Measurements from ENCODE around the genes OR14K1, OR2L8, OR2L13 and OR2M2.

DNA sequence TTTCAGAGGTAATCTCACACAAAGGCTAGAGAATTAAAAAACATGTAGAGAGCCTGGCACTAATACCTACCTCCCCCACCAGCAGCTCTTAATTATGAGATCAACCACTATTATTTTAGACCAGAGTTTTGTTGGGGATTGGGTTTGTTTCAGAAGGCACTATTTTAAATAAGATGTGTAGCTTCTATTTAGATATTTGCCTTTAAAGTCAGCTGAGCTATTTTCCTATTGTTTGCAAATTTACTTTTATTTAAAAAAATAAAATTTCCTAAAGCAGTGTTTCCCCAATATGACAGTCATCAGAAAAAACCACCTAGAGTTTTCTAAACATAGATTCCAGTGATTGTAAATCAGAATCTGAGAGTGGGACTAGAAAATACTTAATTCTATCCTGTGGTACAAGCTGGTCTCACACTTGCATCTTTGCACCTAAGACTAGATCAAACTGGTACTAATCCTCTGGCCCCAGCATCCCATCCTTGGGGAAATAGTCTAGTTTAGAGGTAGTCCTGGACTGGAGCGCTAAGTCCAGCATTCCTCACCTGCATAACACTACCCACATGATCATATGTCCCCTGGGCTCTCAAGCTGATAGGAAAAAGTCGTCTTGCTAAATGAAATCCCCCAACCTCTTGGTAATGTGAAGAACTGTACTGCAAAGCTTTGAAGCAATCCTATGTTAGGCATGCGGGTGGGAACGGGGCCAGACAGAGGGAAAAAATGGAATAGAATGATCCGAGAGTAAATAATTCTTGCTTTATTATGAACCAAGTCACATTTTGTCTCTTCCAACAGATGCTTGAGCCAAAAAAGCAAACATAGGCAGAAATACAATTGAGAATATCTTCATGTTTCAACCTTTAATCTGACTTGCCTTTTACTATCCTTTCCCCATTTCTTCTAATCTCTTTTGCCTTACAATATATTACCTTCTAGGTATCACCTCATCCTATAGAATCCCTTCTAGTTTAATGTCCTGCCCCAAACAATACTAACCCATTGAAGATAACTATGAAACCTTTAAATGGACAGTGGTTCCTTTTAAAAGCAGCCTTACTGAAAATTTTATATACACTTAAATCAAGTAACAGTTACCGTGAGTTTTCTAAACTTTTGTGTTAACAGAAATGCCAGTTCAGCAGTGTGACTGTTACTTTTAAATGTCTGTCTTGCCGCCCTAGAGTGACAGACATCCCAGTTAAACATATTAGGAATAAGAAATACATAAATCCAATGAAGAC is 4.9 kb downstream of the COX20 start:
- PRO-cap, result no peak

GRCh38 chr1:244856990-244857974 is 7.1 kb downstream of the HNRNPU start:
- PRO-cap, result no peak

DNA sequence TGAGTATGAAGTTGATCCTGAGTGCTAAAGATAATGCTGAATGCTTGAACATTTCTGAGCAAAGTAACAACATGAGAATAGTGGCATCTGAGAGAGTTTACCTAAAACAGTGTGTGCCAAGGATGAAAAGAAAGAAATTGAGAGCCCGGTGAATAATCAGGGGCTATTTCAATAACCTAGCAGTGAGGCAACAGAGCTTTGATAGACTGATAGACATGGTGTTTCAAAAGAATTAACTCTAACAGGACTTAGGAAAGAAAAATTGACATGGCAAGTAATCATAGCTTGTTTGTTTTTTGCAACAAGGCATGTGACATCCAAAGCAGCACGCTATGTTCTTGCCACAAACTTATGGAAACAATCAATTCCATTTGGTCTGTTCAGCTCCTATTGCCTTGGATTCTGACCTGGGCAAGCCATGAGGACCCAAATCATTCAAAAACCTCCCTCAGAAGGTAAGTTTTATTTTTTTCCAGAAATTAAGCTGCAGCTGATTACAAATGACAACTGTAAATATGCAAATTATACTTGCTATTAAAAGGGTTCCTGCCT is 608.5 kb downstream of the SMYD3 start:
- PRO-cap, result no peak

- PRO-cap, result no peak
Measured at GRCh38 chr1:246181961-246183146, 324.7 kb downstream of the SMYD3 start.

- PRO-cap, result no peak
Measured at GRCh38 chr1:246250505-246251275, 256.4 kb downstream of the SMYD3 start.

- PRO-cap, result no peak
Measured at GRCh38 chr1:246293701-246294783, 213.0 kb downstream of the SMYD3 start.

DNA sequence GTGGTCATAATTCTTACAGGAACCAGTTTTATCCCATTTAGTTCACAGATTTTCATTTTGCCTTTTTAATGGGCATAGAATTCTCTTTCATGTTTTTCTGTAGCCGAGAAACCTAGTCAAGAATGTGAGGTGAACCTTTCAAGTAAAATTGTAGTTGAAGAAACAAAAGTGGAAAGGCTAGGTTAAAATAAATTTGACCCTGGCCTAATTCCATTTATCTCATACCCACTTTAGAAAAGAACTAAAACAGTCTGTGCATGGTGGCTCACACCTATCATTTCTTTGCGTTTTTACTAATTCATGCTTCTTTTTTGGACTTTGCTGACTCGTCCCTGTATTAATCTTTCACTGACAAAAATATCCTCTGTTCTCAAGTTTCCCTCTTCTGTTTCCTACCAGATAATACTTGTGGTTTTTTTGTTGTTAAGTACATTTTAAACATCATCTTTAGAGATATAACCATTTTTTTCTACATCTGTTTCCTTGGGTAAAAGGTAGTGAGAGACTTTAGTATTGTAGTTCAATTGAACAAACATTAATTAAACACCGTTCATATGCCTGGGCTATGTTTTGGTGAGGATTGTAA is 11.4 kb downstream of the CNST start:
- PRO-cap, result unidirectional peak, minus-strand start at position 350 of the sequence

- PRO-cap, result no peak
Measured at GRCh38 chr1:246779218-246779645, 55.0 kb downstream of the SCCPDH start.

- PRO-cap, result no peak
Measured at GRCh38 chr1:246794766-246795167, 70.6 kb downstream of the SCCPDH start.

- PRO-cap, result no peak
Measured at GRCh38 chr1:246839319-246840006, 92.3 kb downstream of the AHCTF1 start.

DNA sequence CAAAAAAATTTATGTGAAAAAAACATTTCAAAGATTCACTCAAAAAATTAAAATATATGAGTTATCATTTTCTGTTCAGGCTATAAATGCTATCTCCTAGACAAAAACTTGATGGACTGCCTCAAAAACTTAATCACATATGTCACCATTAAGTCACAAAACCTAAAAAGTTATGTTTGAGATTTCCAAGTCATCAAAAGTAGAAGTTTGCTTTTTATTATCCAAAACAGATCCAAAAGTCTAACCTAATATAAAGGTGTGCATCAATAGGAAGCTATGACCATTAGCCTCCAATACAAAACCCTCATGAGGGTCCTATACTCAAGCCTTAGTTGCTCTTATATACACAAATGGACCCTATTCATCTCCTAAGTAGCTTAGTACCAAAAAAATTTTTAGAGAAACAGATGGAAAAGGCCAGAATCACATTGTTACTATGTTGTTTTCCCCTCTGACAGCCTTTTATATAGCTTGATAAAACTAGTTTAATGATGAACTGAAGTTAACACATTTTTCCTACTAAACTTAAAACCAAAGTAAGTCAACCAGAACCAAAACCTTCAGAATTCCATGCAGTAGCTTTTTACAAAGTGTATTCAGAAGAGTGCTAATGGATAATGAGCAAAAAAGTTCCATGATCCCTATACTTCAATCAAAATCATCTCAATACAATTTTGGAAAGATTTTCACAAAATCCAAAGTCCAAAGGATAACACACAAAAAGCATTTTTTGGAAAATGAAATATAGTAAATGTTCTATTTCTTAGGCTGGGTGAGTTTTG is 6.9 kb downstream of the AHCTF1 start:
- PRO-cap, result no peak

DNA sequence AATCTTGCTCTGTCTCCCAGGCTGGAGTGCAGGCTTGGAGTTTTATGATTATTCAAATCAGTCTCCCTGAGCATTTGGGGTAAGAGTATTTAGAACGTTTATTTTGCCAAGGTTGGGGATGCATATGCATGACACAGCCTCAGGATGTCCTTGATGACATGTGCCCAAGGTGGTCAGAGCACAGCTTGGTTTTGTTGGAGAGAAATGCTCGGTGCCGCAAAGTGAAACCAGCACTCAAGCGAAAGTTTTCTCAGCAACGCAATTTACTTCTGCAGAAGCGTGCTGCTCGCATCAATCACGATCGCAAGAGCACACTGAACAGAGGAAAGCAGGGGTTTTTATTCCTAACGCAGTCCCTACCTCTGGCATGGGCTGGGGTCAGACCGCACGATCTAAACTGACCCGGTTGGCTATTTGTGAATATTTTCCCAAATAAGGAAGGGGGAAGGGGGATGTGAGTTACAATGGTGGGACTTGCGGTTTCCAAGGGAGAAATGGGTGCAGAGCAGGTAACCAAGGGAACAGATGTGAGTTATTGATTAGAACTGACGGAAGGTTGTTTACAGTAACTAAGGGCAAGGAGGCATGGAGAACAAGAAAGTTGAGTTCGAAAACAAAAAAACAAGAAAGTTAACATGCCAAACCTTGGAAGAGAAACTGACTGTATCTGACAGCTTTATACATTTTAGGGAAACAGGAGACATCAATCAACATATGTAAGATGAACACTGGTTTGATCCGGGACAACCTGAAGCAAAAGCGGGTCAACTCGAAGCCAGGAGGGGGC is 878 bp upstream of the ZNF669 start:
- PRO-cap, result no peak

GRCh38 chr1:247207843-247208358 is 36.1 kb upstream of the ZNF124 start:
- PRO-cap, result no peak

DNA sequence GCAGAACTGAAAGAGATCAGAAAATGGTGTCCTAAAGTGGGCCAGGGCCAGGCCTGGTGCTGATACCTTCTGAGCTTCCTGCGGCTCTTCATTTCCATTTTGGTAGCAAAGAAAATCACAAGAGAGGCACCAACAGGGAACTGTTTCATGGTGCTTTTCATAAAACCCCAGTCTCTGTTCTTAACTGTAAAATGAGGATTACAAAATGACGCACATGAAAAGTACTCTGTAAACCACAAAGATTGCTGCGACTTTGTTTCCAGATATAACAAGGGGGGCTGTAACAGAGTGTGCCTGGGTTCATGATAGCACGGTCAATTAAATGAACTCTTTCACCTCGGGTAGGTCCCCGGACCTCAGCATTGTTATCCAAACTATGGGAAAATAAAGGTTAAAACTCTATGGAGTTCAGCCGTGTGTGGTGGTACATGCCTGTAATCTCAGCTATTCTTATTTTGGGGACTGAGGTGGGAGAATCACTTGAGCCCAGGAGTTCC is 8.4 kb downstream of the ZNF496 start:
- PRO-cap, result no peak

- PRO-cap, result bidirectional peak, plus-strand start at chr1:247331321, minus-strand start at chr1:247331221
Measured at GRCh38 chr1:247331076-247331252, 703 bp downstream of the ZNF496 start.

GRCh38 chr1:247417718-247418237 is 1.8 kb downstream of the NLRP3 start:
- PRO-cap, result no peak

- PRO-cap, result no peak
Measured at GRCh38 chr1:247738383-247738691, at the start of gene OR14K1. Gene OR14K1, plus strand, starts transcription at chr1:247738615.

- PRO-cap, result no peak
Measured at GRCh38 chr1:247948449-247949083, at the start of gene OR2L8. Gene OR2L8, plus strand, starts transcription at chr1:247948858.

- PRO-cap, result no peak
Measured at GRCh38 chr1:248094760-248095265, at the start of gene OR2L13. Gene OR2L13, plus strand, starts transcription at chr1:248095184.

DNA sequence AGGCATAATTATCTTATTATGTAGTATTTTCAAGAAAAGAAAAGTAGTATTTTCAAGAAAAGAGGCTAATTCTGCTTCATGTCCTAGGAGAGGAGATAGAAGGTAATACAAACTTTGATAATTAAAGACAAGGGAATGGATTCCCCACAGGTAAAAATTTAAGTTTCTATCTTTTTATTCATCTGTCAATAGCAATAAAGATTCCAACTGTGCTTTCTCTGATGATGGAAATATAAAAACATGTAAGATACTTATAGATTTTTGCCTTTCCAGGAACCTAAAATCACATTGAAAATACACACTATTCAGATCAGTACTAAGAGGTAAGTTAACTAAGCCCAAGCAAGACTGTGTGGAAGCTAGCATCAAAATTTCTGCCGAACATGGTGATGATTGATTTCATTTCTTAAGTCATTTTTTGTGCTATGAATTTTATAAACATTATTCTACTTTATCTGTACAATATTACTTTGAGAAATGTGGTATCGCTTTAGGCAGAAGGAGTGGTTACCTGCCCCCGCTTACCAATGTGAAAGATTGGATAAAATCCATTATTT is at the start of gene OR2M2:
Gene OR2M2 (plus strand): TSS at position 273 of the 557 bp plus-strand sequence.
- PRO-cap, result no peak

Measured in colic lymph node (tissue), 1 donor.